ENCODE measurements around the genes TAS2R8 and TAS2R31.

GRCh38 chr12:10388562-10389078, 1.2 kb downstream of the KLRK1 start:
- PRO-cap, result no peak
- RAMPAGE, long total RNA, result no peak

DNA sequence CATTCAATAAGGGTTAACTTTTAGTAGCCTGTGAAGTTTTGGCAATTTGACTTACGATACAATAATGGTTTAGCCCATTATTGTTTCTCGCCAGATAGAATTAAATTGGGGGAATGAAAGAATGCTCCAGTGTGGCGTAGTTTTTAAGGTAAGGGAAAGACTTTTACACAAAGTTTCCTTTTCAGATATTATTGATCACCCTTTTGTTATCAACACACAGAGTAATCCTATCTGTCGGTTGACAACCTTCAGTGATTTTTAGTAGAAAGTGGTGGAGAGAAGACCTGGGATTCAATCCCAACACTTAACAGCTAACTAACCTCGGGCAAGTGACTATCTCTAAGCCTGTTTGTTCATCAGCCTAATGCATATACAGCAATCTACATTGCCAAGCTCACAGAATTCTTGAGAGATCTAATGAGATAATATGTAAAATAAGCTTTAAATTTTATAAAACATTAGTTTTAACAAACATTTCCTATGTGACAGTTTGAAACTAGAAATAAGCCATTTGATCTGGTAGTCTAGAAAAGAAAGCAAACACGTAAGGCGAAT, 845 bp upstream of the MAGOHB start:
- PRO-cap, result unidirectional peak, minus-strand start at position 275 of the sequence; unidirectional peak, minus-strand start at position 331 of the sequence
- RAMPAGE, long total RNA, result no peak

GRCh38 chr12:10701856-10702271, 21.3 kb downstream of the YBX3 start:
- PRO-cap, result no peak
- RAMPAGE, long total RNA, result start-site peak on the minus strand at chr12:10702027-10702117, 142 and 20 reads in 2 replicates

- PRO-cap, result no peak
- RAMPAGE, long total RNA, result no peak
Measured at GRCh38 chr12:10709644-10710452, 13.3 kb downstream of the YBX3 start.

GRCh38 chr12:10719021-10719256, 4.2 kb downstream of the YBX3 start:
- PRO-cap, result no peak
- RAMPAGE, long total RNA, result no peak

DNA sequence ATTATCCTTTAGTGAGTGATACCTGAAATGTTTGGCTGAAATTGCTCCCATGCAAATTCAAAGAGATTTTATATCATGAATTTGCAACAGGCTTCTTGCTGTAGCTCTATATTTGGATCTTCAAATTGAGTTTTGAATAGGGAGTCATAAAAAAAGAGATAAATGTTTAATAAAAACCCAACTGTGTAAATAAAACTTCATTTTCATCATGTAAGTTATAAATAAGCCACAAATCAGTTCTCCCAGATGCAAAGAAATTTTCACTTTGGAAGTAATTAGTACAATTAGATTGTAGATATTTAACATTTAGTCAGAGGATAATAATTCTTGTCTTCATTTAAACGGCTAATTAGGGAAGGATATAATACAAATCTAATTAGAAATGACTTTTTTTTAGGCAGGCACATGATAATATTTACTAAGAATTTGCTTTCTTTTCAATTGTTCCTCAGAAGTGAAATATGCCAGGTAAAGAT, at the start of gene TAS2R8:
Gene TAS2R8 (minus strand): TSS at position 56 of the 476 bp plus-strand sequence.
- PRO-cap, result no peak
- RAMPAGE, long total RNA, result no peak

GRCh38 chr12:10952869-10953433, 13.9 kb upstream of the TAS2R14 start:
- PRO-cap, result no peak
- RAMPAGE, long total RNA, result no peak

DNA sequence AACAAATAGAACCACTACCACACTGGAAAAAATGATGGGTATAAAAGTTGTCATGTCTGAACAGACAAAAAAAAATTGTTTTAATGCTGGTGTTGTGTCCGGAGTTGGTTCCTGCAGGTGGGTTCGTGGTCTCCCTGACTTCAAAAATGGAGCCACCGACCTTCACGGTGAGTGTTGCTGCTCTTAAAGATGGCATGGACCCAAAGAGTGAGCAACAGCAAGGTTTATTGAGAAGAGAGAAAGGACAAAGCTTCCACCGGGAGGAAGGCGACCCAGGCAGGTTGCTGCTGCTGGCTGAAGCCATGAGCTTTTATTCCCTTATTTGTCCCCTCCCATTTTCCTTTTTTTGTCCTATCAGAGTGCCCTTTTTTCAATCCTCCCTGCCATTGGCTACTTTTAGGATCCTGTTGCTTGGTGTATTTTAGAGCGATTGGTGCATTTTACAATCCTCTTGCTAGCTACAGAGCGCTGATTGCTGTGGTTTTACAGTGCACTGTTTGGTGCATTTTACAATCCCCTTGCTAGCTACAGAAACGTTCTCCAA, at the start of gene TAS2R31:
Gene TAS2R31 (minus strand): TSS at position 126 of the 544 bp plus-strand sequence.
- PRO-cap, result no peak
- RAMPAGE, long total RNA, result no peak

DNA sequence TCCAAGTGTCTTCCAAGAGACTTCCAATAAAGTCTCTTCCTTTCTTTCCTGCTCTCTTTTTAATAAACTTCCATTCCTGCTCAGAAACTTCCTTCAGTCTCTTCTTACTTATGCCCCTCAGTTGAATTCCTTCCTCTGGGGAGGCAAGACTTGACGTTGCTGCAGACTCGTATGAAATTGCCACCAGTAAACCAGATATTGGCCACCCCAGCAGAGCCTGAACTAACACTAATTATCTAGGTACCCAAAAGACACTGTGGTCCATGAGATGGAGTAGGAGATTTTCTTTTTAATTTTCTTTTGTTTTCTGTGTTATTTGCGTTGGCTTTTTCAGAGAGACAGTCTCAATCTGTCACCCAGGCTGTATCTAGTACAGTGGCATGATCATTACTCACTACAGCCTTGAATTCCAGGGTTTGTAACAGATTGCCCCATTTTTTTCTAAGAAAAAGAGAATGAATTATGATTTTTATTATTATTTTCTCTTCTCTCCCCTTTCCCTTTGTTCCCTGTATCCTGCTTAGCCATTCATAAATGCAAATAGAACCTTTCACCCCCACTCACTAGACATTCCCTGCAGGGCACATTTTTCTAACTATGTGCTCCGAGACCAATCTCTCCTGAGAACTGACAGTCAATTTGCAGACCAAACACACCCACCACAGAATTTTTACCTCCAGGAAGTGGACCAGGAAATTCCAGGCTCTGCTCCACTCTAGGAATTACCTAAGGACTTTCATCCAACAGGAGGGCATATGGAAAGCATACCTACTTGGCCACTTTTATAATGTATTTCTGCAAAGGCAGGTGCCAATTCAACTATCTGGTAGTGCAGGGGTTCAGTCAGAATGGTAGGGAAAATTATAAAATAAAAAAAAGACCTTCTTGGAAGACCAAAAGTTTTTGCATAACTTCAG, 8.7 kb upstream of the TAS2R46 start:
- PRO-cap, result no peak
- RAMPAGE, long total RNA, result no peak

DNA sequence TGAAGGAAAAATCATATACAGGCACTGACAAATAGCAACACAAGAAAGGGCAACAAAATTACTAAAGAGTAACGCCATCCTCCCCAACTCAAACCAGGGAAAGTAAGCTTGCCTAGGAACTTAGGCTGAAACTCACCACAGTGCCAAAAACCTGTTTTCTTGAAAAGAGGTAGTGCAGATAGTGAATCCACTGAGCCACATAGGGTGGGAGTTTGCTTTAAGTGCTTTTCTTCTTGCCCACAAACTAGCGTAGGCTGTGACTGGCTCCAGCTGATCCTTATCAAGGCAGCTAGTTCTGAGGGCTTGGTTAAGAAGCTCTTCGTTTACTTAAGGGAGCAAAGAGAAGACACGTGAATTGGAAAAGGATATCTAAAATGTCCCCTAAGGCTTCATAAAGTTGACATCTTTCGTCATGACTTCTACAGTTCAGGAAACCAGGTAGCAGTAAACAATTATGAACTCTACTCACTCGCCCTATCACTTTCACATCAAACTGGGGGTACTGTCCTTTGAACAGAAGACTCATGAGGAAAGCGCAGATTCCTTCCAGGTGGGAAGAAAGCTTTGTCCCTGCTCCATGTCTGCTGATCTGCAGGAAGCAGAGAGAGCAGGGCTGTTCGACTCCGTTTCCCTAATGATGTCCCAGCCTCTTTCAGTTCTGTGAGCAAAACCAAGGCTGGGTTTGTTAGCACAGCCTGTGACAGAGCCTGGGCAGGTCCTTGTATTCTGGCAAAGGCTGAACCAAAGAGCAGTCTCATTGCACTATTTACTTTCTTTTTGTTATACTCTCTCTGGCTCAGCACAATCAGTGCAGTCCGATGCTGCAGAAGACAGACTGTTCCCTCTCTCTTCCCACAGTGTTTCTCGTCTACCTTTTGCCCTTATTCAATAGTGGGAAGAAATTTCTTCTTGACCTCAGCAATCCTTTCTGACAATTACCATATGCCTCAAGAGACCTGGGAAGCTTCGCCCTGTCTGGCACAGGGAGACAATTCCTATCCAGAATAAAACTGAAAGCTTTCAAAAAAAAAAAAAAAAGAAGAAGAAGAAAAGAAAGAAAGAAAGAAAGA, 93.5 kb upstream of the ETV6 start:
- PRO-cap, result no peak
- RAMPAGE, long total RNA, result no peak

GRCh38 chr12:11565100-11565618, 84.3 kb upstream of the ETV6 start:
- PRO-cap, result no peak
- RAMPAGE, long total RNA, result no peak

GRCh38 chr12:11653177-11654058, 3.9 kb downstream of the ETV6 start:
- PRO-cap, result no peak
- RAMPAGE, long total RNA, result no peak

GRCh38 chr12:11655445-11655752, 5.9 kb downstream of the ETV6 start:
- PRO-cap, result no peak
- RAMPAGE, long total RNA, result no peak

DNA sequence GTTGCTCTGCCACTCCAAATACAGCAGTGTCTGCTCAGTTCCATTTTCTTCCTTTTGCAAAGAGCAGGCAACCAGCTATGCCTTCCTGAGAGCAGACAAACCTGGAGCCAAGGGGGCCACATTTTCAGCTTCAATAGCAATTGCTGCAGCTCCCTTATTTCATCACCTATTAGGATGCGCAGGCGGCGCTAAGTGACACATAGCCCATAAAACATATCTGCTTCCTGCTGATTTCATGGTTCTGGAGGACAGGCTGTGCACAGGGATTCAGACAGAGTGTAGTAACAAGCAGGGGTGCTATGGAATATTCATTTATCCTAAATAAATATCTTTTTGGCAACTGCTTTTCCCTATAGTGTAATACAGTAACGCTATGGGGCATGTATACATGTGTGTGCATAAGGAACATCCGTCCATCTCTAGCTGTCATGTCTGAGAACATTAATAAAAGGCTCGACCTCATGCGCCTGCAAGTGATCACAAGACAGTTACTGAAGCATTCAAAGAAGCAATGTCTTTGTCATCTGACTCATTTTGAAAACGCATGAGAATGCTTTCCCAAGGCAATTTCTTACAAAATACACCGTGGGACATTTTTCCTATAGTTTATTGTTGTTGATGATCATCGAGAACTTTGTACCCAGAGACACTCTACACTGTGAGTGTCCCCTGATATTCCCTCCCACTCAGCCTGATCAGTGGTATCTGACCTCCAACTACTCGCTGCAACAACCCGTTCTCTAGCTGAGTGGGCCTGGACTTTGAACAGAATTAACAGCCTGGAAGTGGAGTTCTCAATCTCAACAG, 67.9 kb downstream of the ETV6 start:
- PRO-cap, result no peak
- RAMPAGE, long total RNA, result no peak

DNA sequence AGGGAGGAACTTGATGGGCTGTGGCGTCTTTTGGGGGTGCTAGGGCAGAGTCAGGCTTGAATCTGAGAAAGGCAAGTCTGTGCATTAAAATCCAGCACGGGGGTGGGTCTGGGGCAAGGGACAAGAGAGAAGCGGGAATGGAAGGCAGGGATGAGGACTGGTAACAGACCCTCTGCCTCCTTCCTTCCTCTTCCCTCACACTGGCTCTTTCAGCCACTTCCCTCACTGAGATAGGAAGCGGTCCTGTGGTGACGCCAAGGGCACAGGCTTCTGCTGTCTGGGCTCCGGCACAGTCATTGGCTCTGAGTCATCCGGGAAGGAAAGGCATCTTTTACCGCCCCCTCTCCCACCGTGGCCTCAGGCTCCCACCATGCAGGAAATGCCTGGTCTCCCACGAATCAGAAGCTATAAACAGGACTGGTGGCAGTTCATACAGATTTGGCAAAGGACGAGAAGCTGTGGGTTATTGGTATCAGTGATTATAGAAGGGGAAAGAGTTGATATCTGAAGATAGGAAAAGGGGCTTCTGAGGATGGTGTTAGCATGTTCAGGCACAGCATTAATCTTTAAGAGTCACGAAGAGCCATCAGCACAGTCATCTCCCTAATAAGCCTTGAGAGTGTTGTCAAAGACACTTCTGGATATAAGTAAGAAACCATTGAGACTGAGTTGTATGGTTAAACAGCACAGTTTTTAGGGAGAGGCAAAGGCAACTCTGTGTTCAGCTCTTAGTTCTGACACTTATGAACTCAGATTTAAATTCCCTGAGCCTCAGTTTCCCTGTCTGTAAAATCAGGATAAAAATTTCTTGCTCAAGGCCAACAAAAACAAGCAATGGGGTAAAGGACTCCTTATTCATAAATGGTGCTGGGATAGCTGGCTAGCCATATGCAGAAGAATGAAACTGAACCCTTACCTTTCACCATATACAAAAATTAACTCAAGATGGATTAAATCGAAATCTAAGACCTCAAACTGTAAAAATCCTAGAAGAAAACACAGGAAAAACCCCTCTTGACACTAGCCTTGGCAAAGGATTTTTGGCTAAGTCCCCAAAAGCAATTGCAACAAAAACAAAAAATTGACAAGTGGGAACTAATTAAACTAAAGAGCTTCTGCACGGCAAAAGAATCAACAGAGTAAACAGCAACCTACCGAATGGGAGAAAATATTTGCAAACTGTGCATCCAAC, 70.6 kb downstream of the ETV6 start:
- PRO-cap, result no peak
- RAMPAGE, long total RNA, result no peak

DNA sequence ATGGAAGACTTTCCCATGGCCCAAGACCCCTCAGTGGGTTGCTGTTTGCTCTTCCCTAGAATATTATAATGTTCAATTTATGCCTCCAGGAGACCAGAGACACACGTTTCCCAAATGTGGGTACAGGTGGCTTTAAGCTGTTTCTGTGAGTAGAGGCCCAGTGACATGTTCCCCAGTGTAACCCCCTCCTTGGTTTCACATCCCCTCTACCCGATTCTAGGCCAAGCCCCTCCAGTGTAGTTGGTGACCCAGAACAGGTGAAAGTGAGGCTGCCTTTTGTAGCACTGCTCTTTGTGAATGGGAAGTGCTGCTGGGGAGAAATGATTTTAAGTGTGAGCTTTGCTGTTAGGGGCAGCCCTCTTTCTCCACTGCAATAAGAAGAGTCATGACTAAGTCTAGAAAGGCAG, 81.3 kb downstream of the ETV6 start:
- PRO-cap, result no peak
- RAMPAGE, long total RNA, result no peak

DNA sequence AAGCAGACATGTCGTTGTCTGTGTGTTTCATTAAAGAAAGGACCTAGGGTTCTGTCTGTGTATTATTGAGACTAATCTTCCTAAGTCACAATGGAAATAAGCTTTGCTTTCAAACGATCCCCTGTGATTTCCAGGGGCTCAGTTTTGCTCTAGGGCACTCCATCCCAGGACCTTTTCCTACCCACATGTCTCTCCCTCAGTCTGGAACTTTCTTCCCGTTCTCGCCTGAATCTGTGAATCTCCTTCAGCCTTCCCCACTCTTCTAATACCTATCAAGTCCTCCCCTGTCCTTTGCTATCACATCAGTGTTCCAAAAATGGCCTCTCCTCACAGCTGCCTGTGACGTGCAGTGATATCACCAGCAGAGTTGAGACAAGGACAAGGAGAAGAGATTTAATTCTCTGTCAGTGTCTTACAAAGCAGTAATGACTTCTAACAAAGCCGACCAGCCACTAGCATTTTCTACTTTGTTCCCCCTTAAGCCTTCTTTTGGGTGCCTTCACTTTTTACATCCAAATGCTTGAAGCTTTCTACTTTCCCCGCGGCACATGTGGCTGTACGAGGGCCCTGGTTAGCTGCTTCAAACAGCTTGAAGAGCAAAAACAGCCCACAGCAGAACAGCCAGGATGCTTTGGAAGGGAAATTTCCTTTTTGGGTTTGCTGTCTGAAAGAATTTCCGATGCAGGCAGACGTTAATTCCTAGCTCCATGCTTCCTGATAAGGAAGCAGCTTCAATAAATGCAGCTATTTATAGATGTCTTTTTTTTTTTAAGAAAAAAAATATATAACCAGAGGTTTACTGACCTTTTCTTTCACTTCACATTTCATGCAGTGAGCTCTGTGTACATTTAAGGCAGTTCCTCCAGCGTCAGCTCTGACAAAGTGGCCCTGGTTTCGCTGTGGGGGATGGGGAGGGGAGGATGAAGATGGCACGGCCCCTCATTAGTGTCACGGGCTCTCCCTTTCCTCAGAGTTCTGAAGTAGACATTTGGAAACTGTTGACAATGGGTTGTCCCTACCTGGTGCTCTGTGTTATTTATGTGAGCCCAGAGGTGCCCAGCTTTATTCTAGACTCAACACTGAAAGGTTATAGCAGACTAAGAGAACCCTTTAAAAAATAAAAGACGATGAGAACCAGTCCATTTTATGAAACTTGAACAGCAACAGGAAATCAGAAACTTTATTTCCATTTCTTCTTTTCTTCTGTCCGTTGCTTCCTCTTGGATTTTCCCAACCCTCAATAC, 109.4 kb downstream of the ETV6 start:
- PRO-cap, result no peak
- RAMPAGE, long total RNA, result no peak

- PRO-cap, result no peak
- RAMPAGE, long total RNA, result no peak
Measured at GRCh38 chr12:11769669-11770135, 120.2 kb downstream of the ETV6 start.

DNA sequence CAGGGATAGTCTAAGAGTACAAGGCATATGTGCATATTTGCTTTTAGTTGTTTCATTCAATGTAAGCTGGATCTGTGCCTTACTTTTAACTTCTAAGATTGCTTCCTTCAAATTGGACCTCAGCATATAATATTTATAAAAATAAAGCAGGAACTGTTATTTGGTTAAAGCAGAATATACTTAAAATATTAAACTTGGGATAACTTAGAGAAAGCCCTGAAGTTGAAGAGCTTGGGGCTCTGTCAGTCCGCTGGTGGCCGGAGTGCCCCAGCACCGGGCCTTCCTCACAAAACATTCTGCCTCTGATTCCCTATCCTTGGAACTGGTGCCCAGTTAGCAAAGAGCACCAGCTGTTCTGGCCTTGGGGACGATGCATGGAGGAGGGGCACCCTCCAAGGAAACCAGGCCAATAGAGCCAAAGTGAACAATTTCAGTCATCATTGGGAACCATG, 145.6 kb downstream of the ETV6 start:
- PRO-cap, result no peak
- RAMPAGE, long total RNA, result no peak

DNA sequence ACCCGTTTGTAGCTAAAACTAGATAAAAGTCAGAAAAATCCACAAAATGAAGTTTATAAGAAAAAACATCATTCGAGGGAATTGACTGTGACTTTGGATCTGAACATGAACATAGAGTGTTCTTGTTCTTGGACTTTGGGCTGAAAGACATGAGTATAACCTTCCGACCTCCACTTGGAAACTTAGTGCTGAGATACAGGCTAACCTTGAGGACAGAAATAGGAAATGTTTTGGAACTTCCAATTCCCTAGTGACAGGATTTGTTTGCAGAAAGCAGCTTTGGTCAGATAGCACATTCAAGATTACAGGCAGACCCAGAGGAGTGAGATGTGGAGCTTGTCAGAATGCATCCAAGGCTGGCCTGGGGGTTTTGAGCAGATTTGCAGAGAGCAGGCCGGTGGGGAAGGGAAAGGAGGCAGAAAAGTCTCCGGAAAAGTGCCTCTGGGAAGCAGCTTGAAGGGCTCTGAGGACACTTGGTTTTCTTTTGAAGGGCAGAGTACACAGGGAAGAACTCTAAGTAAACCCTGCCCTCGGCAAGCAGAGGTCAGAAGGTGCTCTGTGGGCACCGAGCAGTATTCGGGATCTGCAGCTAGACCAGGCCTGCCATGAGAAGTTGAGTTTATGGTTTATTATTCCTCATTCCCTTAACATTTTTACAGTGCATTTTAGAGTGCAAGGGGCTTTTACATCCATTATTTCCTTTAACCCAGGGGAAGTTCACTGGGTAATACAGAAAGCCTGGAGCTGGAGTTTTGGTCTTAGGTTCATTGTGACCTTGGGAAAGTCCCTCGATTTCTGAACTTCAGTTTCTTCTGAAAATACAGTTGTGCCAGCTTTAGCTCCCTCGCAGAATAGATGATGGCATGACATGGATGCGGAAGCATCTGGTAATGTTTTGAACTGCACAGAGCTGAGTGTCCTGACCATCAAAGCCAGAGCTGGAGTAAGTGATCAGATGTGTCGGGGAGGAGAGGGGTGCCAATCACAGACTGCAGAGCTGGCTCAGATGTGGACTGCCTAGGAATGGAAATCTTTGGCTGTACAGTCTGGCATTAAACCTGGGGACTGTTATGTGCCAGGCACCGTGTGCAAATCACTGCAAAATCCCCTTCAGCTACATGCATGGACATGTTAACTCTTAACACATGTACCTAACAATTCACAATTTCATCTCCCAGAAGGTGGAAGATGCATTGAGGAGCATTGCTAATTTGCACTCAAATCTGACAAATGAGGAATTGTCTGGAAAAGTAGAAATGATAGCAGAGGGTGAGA, 180.6 kb downstream of the ETV6 start:
- PRO-cap, result no peak
- RAMPAGE, long total RNA, result no peak